Hair follicular keratinocyte (primary cell): ENCODE measurements around a stretch of chr14.

DNA sequence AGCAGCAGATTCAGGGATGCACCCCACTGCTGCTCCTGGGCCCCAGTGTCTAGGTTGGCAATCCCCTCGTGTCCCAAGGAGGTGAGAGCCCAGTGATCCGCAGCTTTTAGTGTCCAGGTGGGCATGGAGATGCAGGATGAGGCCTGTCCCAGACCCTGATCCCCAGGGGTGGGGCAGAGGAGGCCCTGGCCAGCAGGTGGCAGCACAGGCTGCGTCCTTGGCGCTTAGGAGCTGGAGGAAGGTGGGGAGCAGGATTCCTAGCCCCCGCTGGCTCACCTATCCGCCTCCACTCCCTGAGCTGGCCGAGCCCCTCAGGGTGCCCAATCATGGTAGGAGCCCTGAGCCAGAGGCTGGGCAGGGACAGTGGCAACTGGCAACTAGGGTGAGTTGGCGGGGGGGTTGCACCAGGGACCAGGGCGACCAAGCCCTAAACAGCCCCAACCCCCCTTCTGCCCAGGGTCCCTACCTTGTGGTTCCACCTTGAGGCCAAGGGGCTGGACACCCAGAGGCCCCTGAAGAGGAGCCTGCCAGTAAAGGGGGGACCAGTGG lies 4.0 kb downstream of the CKB start:
- RAMPAGE, long total RNA, result no peak

DNA sequence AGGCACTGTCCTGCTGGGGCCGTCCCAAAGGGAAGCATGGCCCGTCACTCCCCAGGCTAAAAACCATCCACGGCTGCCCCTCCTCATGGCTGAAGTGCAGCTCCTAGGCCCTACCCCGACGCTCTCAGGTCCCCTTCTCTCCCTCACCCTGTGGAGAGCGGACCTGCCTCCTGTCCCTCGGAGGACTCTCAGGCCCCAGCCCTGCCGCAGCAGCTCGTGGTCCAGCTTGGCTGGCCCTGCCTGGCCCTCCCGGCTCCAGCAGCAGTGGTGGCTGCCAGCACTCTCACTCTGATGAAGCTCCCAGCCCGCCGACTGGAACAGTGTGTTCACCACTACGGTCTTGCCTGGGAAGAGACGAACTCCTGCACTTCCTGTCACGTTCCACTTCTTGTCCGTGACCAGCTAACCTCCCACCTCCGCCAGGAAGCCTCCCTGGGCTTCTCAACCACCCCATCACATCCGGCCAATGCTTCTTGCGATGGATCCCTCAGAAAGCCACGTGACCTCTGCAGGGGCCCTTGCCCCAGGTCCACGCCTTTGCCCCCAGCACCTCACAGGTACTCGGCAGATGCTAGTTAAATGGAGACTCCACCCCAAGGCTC lies 11.1 kb downstream of the BAG5 start:
- RAMPAGE, long total RNA, result no peak

GRCh38 chr14:103551946-103553034 lies 10.2 kb downstream of the BAG5 start:
- RAMPAGE, long total RNA, result no peak

GRCh38 chr14:103584341-103584741 lies 21.6 kb downstream of the COA8 start:
- RAMPAGE, long total RNA, result no peak

- RAMPAGE, long total RNA, result no peak
These were observed 25.4 kb downstream of the KLC1 start for GRCh38 chr14:103654305-103654968.

DNA sequence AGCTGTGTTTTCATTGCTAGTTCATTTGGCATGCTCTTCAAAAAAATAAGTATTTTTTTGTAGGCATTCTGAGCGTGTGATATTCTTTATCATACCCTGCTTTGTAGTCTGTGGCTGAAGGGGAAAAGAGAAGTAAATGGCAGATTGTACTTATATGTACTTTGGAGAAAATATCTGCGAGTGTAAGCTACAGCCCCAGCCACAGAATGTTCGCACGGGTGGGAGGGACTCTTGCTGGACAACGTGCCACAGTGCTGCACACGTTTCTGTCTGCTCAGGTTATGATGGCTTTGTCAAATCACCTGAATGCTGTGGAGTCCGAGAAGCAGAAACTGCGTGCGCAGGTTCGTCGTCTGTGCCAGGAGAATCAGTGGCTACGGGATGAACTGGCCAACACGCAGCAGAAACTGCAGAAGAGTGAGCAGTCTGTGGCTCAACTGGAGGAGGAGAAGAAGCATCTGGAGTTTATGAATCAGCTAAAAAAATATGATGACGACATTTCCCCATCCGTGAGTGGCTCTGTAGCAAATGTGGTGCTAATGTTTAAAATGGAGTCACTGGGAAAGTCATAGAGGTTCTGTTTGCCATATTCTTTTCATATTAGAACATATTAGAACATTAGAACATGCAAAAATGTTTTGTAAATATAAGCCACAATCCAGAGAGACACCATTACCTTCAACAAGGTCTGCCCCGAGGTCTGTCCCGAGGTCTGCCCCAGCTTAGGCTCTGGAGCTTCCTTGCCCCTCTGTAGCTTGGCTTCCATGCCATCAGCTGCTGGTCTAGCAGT lies 28.5 kb downstream of the KLC1 start:
- RAMPAGE, long total RNA, result no peak

DNA sequence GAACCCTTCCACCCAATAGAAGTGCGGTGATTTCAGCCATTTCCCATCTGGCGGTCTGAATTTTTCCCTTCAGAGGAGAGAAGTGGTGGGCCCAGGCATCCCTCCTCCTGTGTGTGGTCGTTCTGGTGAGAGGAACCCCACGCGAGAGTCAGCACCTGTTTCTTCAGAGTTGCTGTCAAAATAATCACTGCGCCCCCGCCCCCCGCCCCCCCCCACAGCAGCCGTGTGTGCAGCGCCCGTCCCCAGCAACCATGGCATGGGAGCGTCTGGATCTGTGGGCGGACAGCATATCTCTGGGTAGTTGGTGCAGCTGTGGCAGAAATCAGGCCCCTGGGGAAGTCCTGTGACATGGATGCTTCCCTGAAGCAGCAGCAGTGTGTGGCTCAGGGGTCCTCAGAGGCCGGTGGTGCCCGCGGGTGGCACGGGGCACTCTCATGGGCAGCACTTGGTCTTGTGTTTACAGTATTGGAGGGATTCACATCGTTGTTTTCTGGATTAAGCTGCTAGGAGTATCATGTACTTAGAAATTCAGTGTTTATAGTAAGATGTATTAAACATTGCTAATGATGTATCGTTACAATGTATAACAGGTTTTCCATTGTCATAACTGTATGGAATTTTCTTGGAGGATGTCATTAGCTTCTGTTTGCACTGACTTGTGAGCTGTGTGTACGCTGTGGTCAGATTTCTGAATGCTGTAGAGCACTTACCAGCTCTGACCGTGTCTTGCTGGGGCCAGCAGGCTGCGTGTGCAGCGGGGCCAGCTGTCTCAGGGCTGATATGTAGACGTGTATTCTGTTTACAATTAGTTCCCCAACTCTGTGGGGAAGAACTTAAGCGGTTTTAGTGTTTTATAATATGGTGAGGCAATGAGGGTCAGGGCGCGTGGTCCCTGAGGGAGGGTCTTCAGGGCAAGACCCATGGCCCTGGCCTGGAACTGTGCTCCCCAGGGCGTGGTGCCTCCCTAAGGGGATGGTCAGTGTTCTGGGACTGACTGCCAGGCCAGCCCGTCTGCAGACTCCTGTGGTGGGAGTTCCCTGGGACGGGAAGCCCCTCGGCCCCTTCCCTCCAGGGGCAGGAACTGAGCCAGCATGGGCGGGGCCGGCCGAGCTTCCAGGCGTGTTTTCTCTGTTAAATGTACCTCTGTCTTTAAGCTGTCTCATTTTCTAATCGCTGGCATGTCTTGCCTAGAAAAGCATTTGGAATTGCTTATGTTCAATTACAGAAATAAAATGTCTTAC lies 18.9 kb downstream of the XRCC3 start:
- RAMPAGE, long total RNA, result no peak

GRCh38 chr14:103735500-103735815 lies 19.8 kb downstream of the ZFYVE21 start:
- RAMPAGE, long total RNA, result no peak

DNA sequence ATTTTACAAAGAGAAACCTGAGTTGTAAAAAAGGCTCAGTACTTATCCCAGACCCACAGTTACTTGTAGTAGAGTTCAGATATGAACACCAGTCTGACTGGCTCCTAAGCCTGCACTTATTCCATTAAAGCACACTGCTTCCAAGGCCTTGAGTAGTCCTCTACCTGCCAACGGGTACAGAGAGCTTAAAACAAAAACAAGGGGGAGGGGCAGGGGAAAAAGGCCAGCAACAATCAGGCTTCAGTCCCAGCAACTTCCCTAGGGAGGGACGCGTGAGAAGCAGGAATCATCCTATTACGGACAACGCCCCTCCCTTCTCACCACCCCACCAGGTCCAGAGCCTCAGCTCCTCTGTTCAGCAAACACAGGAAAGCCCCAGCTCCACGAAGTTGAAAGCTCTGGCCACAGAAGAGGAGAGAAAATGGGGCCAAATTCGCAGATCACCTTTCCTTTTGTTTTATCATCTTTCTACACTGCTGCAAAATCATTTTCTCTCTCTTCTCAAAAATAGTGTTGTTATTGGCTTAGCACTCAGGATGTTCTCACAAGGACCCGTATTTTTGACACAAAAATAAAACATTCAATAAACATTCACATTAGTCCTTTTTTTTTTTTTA lies 27.4 kb downstream of the PPP1R13B start:
- RAMPAGE, long total RNA, result no peak

DNA sequence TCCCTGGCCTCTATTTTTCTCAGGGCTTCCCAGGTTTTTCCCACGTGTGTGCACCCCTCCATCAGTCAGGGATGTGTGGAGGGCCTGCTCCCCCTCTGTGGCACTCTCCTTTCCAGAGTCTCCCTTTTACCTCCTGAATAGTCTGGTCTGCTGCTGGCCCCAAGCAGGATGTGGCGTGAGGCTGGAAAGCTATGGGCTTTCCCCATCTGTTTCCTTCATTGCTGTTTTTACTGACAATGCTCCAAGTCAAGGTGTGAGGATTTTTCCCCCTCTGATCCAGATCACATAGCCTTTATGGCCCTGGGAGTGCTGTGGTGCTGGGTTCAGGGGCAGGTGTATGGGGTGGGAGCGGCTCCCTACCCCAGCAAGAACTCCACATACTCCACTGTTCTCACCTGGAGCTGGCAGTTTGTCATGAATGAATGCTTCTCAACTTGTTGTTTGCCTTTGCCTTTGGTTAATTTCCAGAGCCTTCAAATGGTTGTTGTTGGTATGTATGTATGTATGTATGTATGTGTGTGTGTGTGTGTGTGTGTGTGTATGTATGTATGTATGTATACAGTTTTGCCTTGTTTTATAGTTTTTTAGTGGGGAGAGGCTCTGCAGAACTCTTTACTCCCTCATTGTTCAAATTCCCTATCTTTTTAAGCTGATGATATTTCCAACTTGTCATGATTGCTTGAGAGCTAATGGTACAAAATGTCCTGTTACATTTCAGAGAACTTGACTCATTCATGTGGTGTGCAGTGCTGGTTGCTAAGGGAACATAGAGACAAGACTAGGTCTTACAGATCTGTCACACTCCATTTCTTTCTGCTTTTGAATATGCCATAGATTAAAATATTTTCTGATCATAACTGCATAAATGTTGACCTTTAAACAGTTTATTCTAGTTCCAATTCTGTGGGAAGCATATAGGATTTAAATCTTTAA lies 36.6 kb upstream of the ASPG start:
- RAMPAGE, long total RNA, result no peak

DNA sequence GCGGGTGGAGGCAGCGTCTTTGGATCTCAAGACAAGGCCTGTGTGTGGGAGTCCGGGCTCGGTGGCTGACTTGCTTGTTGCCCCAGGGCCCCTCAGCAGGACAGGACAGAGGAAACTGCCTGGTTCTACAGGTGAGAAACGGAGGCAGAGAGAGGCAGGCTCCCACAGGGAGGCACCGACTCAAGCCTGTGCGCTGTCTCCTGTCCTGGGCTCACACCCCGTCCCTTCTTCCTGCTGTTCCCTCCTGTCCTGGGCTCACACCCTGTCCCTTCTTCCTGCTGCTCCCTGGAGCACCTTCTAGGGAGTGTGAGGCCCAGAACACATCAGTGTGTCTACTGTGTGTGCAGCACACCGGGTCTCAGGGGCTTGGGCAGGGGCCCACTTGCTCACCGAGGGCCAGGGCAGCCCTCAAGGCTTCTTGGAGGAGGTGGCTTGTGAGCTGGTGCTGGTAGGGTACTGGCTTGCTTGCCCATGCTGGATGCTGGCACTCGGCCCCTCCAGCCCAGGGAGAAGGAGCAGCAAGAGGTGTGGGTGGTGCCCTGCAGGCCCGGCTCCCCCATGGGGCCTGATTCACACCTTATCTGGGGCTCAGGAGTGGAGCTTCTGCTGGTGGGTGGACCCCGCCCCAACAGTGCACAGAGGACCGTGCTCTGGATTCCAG lies 15.0 kb downstream of the ASPG start:
- RAMPAGE, long total RNA, result no peak

- RAMPAGE, long total RNA, result no peak
These were observed 21.3 kb upstream of the KIF26A start for GRCh38 chr14:104116744-104117797.

GRCh38 chr14:104149612-104150189 lies 11.3 kb downstream of the KIF26A start:
- RAMPAGE, long total RNA, result no peak

DNA sequence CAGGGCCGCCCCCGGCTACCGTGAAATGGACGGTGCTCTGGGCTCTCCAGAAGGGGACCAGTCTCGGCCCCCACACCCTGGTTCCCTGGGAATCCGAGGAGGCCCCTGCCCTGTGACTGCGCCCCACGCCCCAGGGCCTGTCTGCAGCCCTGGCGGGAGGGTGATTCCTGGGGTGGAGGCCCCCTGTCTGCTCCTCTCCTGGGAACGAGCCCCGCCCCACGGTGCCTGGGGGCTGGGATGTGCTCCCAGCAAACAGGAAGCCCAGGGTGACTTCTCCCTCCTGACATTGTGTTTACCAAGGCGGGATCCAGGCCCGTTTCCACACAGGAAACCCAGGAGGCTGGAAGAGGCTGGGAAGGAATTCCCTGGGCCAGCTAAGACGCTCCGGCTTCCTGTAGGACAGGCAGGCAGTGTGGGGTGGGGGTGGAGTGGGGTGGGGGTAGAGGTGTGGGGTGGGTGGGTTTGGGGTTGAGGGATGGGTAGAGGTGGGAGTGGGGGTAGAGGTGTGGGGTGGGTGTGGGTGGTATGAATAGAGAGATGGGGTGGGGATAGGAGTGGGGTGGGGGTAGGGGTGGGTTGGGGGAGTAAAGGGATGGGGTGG lies 46.8 kb downstream of the KIF26A start:
- RAMPAGE, long total RNA, result no peak

DNA sequence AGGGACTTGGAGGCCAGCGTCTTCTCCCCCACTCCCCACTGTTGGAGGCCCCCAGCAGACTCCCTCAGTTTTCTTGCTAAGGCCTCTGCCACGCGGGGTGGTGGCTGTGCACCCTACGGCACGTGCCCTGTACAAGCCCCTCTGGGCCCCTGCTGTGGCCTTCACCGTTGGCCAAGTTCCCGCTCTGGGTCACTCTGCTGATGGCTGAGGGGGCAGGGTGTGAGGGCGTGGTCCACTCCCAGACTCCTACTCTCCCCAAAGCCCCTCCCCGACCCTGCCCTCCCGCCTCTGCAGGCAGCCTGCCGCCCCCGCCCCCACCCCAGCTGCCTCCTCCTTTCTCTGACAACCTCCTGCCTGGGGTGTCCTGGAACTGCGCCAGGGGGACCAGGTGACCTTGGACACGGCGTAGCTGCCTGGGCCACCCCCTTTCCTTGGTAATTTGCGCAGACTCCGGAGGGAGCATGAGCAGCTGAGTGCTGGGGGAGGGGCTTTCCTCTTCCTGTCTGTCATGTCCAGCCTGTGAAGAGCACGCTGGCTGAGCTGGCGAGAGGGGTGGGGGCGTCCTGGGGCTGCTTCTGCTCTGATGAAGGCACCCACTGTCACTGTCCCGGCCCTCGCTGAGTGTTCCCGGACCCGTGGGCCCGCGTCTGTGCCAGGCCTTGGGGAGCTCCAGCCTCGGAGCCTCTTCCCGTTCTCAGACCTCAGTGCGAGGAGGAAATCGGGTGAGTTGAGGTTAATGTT lies 84.9 kb downstream of the KIF26A start:
- RAMPAGE, long total RNA, result no peak

GRCh38 chr14:104275153-104276017 lies 137.0 kb downstream of the KIF26A start:
- RAMPAGE, long total RNA, result no peak

- RAMPAGE, long total RNA, result no peak
These were observed 23.2 kb upstream of the INF2 start for GRCh38 chr14:104666081-104666761.

DNA sequence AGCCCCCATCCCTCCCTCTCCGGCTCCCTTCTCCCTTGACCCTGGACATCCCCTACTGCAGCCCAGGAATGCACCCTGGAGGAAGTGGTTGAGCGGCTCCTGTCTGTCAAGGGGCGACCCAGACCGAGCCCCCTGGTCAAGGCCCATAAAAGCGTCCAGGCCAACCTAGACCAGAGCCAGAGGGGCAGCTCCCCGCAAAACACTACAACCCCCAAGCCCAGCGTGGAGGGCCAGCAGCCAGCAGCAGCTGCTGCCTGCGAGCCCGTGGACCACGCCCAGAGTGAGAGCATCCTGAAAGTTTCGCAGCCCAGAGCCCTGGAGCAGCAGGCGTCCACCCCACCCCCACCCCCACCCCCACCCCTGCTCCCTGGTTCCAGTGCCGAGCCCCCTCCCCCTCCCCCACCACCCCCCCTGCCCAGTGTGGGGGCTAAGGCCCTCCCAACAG lies 16.8 kb upstream of the ADSS1 start:
- RAMPAGE, long total RNA, result no peak

- RAMPAGE, long total RNA, result no peak
These were observed 16.3 kb upstream of the ADSS1 start for GRCh38 chr14:104707637-104708288.

- RAMPAGE, long total RNA, result no peak
These were observed 2.0 kb upstream of the AKT1 start for GRCh38 chr14:104797383-104798184.